GM12891 (cell line): ENCODE results near the genes OR4C46, OR5D3P, TRIM51, OR5T1, OR5M8, OR5M1, LRRC55 and PRG3.

DNA sequence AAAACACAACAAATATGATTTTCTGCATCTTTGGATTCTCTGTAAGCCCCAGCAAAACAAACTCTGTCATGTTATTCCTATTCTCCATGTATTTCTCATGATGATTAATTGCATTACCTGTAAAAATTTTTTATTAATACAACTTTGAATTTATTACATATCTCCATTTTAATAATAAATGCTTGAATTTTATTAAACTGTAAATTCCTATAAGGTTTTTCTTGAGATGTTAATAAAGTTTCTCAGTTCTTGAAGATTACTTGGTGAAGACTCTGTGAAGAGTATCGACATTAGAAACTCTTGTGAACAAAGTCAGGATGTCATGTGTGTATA, at the start of gene OR4C46:
OR4C46 (minus strand) TSS at position 88 of the 333 bp plus-strand sequence.
- RRBS: no CpG with 5 or more reads among the region's 1 CpG

DNA sequence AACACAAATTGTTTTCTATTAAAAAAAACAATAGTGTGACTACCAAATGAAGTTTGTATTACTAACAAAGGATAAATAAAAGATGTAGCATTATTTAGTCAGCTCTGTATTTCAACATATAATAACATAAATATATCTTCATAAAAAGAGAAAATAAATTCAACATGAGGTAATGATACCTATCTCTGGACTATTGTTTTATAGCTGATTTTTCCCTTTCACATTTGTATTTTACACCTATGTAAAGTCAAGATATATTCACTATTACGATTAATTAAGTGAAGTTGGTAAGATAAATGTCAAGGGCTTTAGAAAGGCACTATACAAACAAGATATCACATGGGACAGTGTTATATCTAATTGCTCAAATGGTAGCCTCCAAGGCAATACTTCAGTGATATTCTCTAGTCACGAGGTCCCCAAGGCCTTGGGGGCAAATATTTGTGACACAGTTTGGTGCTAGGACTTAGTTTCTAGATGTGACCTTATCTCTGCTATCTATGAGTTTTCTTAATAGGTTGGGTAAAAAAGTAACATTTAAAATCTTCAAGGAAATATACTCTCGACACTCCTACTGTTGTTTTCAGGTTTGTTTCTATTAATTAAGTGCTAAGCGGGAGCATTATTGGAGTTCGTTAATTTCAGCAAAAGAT, at the start of gene OR5D3P:
OR5D3P (plus strand) TSS at position 414 of the 653 bp plus-strand sequence.
- RRBS: no CpG with 5 or more reads among the region's 5 CpGs

DNA sequence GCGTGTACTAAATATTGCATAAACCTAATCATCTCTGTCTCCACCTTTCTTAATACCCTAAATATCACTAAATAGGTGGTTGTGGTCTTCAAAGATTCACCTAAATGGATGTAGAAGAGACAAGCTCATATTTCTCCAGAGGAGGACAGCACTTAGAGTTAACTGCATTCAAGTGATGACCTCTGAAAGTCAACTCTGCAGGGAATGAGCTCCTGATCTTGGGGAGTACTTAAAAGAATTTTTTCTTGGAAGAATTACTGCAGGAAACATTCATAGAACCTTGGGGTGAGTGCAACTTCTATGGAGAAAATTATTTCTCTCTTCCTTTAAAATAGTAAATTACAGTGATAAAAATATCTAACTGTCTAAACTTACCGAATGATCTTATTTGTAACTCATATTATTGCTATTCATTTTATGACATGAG, at the start of gene TRIM51:
TRIM51 (plus strand) TSS at position 198 of the 427 bp plus-strand sequence.
- RRBS: no CpG with 5 or more reads among the region's 2 CpGs

- RRBS: no CpG with 5 or more reads among the region's 2 CpGs
Observed at GRCh38 chr11:56273837-56274448, at the start of gene OR5T1. Gene OR5T1, plus strand, starts transcription at chr11:56274154.

- RRBS: no CpG with 5 or more reads among the region's 5 CpGs
Observed at GRCh38 chr11:56491293-56491640, at the start of gene OR5M8. Gene OR5M8, minus strand, starts transcription at chr11:56491370.

- RRBS: no CpG with 5 or more reads among the region's 2 CpGs
Observed at GRCh38 chr11:56614805-56615189, at the start of gene OR5M1. Gene OR5M1, minus strand, starts transcription at chr11:56614874.

DNA sequence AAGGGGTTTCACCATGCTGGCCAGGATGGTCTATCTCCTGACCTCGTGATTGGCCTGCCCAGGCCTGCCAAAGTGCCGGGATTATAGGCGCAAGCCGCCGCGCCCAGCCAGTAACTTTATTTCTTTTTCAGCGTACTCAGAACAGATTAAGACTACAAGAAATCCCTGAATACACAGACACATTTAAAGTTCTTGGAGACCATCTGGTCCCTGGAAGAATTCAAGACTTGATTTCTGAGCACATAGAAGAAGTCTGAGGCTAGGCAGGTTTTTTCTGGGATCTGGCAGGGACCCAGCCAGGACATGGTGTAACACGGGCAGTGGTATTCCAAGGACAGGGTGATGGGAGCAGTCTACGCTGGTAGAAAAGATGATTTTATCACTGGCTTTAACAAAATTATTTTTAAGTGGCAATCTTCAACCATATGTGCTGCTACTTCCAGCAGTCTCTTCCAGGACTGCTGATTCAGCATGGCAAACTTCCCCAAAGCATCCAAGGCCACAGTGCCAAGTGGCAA, 105.3 kb upstream of the OR5AK2 start:
- RRBS: no CpG with 5 or more reads among the region's 9 CpGs

- RRBS: no CpG with 5 or more reads among the region's 6 CpGs
Observed at GRCh38 chr11:57181637-57182104, at the start of gene LRRC55. Gene LRRC55, plus strand, starts transcription at chr11:57181953.

- RRBS: no CpG with 5 or more reads among the region's 15 CpGs
Observed at GRCh38 chr11:57309706-57310387, 14.9 kb downstream of the TNKS1BP1 start.

GRCh38 chr11:57327208-57327583, 2.4 kb upstream of the TNKS1BP1 start:
- RRBS: no CpG with 5 or more reads among the region's 5 CpGs

- RRBS: no CpG with 5 or more reads among the region's 9 CpGs
Observed at GRCh38 chr11:57336226-57336649, 546 bp upstream of the SSRP1 start.

DNA sequence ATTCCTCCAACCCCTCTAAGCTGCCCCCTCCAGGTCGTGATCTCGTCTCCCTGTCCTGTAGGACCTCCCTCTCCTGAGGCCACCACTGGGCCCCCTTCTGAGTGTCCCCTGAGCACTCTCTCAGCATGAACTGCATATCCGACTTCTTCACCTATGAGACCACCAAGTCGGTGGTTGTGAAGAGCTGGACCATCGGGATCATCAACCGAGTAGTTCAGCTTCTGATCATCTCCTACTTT, 193 bp downstream of the P2RX3 start:
- RRBS: no CpG with 5 or more reads among the region's 6 CpGs

DNA sequence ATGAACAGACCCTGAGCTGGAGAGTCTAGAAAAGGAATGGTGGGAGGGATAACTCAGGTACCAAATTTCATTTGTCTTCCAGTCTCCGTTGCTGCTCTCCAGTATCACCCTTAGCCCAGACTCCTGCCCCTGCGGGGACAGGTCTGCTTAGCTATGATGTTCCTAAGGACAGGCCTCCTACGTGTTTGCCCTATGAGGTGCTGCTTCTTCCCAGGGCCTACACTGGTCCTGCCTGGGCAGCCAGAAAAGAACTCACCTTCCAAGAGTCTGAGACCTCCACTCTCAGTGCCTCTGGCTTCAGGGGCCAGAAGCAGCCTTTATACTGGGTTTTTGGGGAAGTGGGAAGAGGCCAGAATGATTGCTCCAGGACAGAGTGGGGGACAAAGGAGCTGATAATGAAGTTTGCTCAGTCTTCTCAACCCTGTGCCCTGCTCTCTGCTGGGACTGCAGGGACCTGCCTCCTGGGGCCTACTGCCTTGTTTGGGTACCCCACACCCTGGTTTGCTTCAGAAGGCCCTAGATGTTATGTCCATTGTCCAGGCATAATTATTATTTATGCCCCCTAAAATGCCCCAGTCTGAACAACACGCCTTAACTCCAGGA, at the start of gene PRG3:
PRG3 (minus strand) TSS at position 293 of the 603 bp plus-strand sequence.
- RRBS: no CpG with 5 or more reads among the region's 4 CpGs

DNA sequence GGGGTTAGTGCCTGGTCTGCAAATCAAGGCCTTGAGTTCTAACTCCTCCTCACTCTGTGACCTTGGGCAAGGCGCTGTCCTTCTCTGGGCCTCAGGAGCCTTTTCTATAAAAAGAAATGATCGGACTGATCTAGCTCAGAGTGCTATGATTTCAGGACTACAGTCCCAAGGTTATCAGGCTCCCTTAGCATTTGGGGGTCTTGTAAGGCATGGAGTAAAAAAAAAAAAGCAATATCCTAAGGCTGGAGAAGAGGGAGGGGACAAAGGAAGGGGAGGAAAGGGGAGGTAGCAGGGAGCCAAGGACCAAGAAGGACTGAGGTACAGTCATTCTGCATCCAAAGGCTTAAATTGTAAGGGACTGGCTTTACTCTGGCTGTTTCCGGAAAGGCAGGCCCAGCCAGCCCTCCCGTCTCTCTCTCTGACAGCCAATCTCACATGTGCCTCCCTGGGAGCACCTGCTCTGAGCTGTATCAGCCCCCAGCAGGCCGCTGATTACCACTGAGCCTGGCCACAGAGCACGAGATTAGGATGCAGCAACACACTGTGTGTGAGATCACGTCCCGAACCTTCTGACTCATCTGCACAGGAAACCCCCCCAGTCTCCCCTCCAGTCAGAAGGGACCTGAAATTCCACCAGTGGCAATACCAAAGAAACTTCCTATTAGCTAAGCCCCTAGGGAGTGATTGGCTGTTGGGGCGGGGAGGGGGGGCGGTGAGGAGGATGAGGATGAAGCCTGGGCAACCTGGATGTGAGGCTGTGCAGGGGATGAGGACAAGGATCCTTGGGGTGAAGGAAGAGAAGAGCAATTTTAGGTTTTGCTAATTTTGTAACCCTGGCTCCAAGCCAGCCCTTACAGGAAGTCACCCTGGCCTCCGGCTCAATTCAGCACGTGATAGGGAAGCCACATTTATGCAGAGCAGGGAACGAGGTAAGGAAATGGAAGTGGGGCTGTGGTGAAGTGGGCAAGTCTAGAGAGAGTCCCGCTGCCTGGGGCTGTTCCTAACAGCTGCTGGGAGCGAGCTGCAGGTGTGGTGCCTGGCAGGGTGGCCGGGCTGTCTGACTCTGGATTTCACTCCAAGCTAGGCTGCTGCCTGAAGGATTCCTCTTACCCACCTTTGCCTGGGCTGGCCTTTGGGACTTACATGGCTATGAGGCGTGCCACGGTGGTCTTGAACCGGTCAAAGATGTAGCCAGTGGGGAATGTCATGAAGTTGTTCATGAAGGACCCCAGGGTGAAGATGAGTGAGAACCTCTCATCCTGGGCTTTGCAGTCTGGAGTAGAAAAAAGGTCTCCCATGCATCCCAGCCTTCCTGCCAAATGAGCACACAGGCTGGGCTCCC, 2.1 kb downstream of the SLC43A3 start:
- RRBS: no CpG with 5 or more reads among the region's 19 CpGs

DNA sequence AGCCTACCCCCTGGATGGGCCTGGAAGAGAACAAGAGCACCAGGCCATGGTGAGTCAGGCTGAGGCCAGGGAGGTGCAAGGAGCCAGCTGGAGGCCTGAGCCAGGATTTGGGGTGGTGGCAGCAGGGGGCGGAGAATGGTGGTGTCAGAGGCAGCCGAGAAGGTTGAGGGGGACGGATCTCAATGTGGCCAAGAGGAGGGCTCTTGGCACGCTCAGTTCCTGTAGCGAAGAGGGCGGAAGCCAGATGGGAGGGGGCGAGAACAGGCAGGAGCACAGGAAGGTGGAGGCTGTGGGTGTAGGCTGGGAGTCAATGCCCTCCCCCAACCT, 13.7 kb downstream of the RTN4RL2 start:
- RRBS: no CpG with 5 or more reads among the region's 7 CpGs

DNA sequence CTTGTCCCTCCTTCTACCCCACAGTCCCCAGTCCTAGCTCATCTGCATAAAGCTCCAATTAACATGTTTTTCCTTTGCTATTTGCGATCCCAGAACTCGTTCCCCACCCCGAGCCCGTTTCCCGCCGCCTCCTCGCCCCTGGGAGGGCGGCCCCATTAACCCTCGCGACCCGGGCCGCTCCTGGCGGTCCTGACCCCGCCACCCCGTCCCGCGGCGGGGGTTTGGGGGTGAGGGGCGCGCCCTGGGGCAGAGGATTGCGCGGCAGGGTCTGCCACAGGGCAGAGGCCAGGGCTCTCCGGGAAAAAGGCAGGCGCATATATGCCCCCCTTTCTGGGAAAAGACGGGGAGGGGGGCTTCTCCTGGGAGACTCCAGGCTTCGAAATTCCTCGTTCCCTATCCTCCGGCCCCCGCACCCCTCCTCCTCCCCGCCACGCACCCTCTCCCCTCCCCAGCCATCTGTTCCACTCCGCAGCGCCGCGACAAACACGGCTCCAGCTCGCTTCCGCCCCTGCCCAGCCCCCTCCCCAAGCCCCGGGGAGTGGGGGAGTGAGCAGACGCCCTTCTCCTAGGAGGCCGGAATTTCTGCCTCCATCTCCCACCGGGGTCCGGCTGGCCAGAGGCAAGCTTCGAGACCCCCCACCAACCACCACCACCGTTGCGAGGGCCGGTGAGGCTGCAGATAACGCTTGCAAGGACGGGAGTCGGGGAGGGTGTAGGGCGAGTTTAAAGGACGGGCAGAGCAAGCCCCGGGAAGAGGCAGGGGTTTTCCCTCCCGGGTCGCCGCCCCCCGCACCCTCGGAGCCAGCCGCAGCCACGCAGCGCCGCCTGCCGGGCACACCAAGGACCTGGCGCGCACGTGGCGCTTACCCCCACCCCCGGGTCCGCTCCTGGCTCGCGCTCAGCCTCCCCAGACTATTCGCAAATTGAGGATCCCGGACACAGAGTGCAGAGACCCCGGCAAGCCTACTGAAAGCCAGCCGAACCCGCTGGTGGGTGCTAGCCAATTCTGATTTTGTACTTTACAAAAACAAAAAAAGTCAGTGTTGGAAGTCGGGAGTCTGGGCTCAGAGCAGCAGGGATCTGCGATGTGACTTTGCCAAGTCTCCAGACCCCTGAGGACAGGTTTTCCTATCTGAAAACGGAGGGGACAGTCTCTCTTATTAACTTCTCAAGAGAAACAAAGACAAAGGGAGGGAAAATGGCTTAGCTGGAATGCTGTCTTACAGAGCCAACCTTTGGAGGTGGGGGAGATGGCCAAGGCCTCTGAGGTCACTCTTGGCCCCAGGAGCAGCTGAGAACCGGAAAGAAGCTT, 22.5 kb downstream of the RTN4RL2 start:
- RRBS: 4% methylated on average over 30 of the region's 80 CpGs

GRCh38 chr11:57495903-57496378, 19.6 kb downstream of the SLC43A1 start:
- RRBS: no CpG with 5 or more reads among the region's 9 CpGs

GRCh38 chr11:57588394-57588783, 9.1 kb upstream of the SERPING1 start:
- RRBS: no CpG with 5 or more reads among the region's 3 CpGs

- RRBS: no CpG with 5 or more reads among the region's 2 CpGs
Observed at GRCh38 chr11:57668864-57669150, 893 bp downstream of the ZDHHC5 start.